ENCODE results near the genes SGPP1 and ZBTB1.

DNA sequence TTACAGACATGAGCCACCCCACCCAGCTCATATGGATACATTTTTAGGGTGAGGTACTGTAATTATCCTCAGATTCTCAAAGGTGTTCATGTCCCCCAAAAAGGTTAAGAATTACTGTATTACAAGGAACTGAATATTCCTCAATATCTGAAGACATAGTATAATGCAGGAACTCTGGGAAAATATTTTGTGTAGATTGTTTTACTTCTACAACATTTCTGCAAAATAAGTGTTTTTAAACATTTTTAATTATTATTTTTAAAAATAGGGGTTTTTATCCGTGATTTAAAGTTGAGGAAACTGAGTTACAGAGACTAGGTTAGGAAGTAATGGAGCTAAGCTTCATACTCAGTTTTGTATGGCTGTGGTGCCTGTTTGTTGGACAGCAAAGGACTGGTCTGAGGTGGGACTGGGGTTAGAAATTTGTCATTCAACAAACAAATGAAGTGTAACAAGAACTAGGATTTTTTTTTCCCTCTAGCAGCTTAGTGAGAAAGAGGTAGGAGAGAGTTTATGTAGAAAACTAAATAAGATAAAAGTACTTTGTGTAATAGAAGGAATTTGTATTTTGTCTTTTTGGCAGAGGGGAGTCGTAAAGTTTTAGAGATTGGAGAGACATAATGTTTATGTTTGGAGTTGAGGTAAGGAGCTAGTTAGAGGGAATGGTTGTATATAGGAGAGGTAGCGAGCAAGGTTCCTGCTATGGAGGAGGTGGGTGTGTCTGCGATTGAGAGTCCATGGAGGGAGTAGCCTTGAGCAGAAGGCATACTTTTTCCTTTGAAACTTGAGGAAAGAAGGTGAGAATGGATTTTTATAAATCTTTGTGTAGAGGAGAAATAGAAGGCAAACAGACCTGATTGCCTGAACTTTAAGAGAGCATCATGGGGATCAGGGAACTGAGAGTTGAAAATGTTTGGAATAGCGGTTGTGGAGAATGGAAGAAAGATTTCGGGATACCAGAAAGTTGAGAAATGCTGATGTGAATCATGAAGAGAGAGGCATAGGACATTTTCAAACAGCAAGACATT lies 9.1 kb downstream of the SNAPC1 start:
- RAMPAGE, long total RNA, result no peak
- RRBS, result no CpG with 5 or more reads among the region's 6 CpGs

DNA sequence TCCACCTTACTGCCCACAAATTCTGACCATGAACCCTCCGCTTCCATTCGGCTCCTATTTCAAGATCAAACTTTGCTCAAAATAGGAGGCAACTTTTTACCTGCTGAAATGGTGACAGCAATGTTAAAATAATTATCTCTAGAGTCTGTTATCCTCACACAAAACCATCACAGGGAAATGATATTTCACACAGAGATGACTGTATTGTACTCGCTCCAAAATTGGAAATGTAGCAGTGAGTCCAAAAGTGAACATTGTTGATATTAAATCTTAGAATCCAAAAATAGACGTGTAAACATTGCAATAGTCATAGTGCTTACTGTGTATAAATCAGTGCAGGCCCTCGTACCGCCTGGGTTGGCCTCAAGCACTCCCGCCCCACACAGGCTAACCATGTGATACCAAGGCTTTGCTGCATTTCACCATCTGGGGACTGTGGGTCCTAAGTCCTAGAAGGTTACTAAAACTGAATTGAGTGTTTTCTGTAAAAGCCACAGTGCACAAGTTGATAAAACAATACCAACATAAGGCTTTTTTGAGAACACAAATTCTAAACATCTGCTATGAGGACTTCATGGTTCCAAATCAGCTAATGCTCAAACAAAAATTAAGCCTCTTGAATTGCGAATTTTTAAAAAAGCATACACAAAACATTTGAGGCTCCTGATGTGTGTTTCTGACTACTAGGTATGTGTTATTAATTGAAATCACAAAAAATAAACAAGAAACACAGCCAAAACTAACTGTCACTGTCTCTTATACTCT lies 107.3 kb downstream of the PPP2R5E start:
- RAMPAGE, long total RNA, result no peak
- RRBS, result no CpG with 5 or more reads among the region's 8 CpGs

DNA sequence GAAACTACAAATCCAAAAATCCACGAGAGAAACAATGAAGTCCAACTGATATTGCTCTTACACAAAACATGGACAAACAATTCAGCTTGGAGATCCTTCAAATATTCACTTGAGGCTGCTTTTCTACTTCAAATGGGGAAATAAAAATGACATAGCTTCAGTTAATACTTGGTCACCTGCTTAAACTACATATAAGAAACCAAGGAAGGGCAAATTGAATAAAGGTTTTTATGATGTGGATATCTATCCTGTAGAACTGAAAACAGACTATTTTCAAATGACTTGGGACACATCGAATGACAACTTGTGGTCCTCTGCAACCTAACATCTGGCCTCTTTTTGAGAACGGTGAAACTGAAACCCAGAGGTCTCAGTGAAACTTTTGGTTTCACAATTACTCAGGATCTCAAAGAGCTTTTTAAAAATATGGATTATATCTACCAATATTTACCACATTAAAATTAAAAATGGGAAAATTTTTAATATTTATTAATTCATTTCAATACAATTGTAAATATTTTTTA lies 65.2 kb downstream of the PPP2R5E start:
- RAMPAGE, long total RNA, result no peak
- RRBS, result no CpG with 5 or more reads among the region's 3 CpGs

DNA sequence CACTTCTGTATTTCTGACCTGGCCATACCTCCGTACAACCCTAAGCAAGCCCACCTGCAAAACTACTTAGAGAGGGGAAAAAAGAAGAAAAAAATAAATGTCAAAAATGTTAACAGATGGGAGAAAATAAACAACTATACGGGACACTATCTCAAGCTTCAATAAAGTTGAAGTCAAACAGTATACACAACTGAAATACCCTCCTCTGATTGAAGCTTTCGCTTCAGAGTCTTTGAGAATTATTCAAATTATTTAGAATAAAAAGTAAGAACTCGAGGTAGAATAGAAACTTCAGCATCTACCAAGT lies 28.2 kb downstream of the PPP2R5E start:
- RAMPAGE, long total RNA, result no peak
- RRBS, result no CpG with 5 or more reads among the region's 4 CpGs

DNA sequence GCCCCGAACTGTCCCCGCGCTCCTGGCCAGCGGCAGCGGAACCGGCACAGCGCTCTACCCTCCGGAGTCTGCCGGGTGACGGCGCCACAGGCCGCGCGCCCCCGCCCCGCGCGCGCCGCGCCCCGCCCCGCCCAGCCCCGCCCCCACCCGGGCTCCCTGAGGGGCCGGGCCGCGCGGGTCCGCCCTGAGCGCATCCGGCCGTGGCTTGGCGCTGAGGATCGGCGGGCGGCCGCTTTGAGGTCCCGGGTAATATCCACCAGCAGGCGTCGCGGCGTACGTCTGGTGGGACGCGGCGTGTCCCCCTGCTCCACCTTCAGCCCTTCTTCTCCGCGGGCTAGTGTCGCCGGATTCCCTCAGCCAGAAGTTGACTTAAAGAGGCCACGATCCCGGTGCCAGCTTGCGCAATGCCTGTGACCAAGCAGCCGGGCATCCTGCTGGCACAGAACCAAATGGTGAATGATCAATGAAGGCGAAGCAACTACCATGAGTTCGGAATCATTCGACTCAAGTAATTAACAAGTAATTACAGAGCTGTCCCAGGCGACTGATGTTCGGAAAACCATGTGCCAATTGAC lies at the start of gene SGPP1:
Gene SGPP1, minus strand, starts transcription at position 80 of the 575 bp plus-strand sequence.
- RAMPAGE, long total RNA, result no peak
- RRBS, result 2% methylated on average over 30 of the region's 60 CpGs

GRCh38 chr14:64024740-64025551 lies 172.1 kb downstream of the SYNE2 start:
- RAMPAGE, long total RNA, result no peak
- RRBS, result no CpG with 5 or more reads among the region's 2 CpGs

DNA sequence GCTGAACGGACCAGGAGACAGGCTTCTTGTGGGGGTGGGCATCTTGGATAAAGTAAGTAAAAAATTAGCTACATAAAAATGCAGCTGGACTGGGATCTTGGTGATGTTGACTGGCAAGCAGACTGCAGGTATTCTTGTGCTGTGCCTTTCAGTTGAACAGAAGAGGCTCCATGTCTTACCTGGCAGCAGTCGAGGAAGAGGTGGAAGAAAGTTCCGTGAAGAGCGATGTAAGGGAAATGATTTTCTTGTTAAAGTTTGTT lies 195.6 kb downstream of the ESR2 start:
- RAMPAGE, long total RNA, result no peak
- RRBS, result no CpG with 5 or more reads among the region's 4 CpGs

DNA sequence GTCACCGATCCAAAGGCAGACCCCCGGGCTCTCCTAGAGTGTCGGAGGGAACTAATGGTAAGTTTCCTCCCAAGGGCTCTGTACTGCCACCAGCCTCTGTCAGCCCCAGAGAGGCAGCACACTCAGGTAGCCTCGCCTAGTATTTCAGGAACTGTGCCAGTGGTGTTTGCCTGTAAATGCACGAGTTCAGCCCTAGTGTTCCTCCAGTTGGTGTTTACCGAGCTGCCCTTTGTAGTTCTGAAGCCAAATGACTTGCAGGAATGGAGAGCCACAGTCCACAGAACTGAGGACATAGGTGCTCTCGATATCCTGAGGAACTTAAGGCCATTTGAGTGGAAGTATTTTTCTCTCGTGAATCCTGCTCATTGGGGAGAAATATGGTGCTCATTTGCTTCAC lies 72.5 kb downstream of the ESR2 start:
- RAMPAGE, long total RNA, result no peak
- RRBS, result no CpG with 5 or more reads among the region's 8 CpGs

DNA sequence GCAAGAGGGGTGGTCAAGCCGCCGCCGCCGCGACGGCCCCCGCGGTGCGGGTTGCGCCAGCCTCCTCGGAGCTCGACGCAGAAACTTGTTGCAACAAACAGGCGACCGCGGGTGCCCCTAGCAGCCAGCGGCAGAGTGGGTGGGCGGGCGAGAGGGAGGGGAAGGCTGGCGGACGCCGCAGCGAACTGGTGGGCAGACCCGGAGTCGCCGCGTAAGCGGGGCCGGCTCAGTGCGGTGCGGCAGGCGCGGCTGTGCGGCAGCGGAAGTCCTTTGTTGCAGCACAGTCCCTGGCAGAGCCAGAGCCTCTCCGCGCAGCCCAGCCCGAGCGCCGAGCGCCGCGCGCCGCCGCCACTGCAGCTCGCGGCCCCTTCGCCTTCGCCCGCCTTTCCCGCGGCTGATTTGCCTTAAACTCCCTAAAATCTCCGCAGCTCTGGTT lies at the start of gene ZBTB1:
Gene ZBTB1, plus strand, starts transcription at position 273 of the 436 bp plus-strand sequence.
- RAMPAGE, long total RNA, result no peak
- RRBS, result no CpG with 5 or more reads among the region's 54 CpGs

DNA sequence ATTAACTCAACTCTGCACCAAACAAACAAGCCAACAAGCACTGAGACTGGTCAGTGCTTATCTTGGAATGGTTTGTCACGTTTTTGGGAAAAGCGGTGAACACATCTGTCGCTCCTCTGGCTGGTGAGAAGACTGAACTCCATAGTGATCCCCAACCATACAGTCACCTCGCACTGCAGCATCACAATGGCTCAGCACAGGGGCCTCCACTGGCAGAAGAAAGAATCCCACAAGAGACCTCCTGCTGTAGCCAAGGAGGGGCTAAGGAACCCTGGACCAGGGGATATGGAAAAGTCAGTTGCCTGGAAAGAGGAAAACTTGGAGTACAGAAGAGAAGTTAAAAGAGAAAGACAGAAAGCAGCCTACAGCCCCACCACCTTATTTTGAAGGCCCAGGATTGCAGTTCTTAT lies 55.7 kb upstream of the PLEKHG3 start:
- RAMPAGE, long total RNA, result no peak
- RRBS, result no CpG with 5 or more reads among the region's 4 CpGs

GRCh38 chr14:64683006-64683889 lies 21.0 kb upstream of the PLEKHG3 start:
- RAMPAGE, long total RNA, result no peak
- RRBS, result no CpG with 5 or more reads among the region's 24 CpGs

- RAMPAGE, long total RNA, result no peak
- RRBS, result no CpG with 5 or more reads among the region's 27 CpGs
These were observed 1.2 kb upstream of the PLEKHG3 start for GRCh38 chr14:64702951-64703588.

- RAMPAGE, long total RNA, result no peak
- RRBS, result 0% methylated on average over 7 of the region's 28 CpGs
These were observed 56.6 kb downstream of the SPTB start for GRCh38 chr14:64822875-64823773.

DNA sequence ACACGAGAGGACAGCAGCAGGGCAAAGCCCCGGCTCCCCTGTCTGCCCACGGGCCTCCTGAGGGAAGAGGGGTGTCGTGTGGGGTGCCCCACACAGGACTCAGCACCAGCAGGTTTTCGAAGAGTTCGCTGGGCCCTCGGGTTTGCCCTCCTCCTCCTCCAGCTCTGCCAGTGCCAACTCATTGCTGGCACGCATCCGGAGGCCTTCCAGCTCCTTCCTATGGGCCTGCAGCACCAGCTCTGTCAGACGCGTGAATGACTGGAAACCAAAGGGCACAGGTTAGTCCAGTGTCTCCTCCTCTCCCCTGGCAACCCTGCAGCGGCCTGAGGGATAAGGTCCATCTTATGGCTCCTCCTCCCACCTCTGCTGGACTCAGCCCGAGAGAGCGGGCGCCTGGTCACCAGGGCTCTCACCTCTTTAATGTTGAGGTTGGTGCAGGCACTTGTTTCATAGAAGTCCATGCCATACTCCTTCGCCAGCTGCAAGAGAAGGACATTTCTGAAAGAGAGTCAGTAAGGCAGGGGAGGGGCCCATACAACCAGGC lies 5.8 kb upstream of the GPX2 start:
- RAMPAGE, long total RNA, result no peak
- RRBS, result no CpG with 5 or more reads among the region's 16 CpGs

GRCh38 chr14:64970107-64970458 lies 2.1 kb downstream of the RAB15 start:
- RAMPAGE, long total RNA, result no peak
- RRBS, result no CpG with 5 or more reads among the region's 3 CpGs

- RAMPAGE, long total RNA, result no peak
- RRBS, result no CpG with 5 or more reads among the region's 4 CpGs
These were observed 1.3 kb downstream of the RAB15 start for GRCh38 chr14:64970782-64971361.

DNA sequence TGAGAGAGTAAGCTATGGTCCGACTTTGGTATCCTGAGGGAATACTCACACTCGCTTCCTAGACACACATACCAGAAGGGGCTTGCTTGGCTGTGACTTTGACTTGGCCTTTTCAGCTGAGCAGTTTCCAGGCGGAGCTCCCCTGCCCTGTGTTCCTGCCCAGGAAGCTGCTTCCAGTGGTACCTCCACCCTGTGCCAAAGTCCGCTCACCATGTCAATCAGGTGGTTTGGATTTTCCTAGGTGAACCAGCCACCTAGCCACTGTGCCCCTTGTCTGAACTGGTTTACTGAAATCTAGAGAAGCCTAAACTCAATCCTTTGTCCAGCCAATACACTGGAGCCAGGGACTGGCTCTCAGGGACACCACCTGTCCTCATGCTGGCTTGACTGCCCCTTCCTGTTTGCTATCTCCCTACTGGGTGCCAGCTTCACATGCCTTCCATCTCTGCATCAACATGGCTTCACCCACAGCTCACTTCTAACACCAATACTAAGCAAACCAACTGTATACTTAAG lies 28.6 kb downstream of the MAX start:
- RAMPAGE, long total RNA, result no peak
- RRBS, result no CpG with 5 or more reads among the region's 4 CpGs

DNA sequence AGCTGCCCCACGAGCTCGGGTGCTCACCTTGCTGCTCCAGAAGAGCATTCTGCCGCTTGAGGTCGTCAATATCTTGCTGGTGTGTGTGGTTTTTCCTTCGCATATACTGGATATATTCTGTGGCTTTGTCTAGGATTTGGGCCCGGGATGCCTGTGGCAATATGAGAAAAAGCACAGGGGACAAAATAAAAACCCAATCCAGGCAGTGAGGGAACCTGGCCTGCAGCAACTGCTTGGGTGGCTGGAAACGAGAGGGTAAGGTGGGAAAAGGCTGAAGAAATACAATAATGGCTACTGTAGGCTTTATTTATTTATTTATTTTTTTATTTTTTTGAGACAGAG lies 24.5 kb downstream of the MAX start:
- RAMPAGE, long total RNA, result no peak
- RRBS, result no CpG with 5 or more reads among the region's 7 CpGs

DNA sequence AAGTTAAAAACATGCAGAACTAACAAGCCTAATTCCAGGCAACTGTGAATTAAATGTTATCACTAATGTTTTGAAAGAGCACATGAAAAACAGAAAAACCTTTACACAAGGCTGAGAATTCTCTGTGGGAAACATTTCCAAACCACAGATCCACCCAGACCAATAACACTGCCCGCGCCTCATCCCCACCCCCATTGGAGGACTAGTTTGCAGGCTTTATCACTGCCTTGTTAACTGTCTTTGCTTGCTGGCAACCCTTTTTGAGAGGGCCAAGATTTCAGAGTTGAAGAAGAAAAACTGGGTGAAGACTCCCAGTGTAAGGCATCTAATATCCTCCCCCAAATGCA lies 6.0 kb downstream of the MAX start:
- RAMPAGE, long total RNA, result no peak
- RRBS, result no CpG with 5 or more reads among the region's 2 CpGs

- RAMPAGE, long total RNA, result no peak
- RRBS, result no CpG with 5 or more reads among the region's 16 CpGs
These were observed 54.3 kb upstream of the MAX start for GRCh38 chr14:65156433-65157211.